H7 (cell line): ENCODE measurements around the genes APBA2, GOLGA8T, CHRFAM7A and MTMR10.

DNA sequence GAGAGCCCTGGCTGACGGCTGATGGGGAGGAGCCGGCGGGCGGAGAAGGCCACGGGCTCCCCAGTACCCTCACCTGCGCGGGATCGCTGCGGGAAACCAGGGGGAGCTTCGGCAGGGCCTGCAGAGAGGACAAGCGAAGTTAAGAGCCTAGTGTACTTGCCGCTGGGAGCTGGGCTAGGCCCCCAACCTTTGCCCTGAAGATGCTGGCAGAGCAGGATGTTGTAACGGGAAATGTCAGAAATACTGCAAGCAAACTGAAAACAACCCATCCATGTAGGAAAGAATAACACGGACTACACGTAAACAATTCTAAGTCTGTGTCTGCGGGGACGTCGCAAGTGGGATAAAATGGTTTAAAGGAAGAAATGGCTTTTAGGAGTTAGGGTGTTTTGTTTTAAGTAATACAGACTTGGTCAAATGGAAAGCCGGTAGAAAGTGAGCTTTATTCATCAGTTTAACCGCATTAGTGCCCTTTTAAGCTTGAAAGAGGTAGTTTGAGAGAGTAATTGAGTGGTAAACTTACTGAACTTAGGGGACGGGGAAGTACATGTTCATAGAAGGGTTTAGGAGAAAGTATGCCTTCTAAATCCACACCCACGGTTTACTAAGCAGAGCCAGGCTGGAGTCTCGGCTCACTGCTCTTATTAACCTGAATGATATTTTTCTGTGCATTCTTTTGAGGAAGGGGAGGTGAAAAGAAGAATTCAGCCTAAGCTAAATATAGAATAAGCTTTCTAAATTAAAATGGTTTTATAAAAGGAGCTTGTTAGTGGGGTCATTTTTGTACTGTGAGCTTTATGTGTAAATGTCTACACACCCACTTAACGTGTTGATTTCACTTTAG is 26.3 kb upstream of the GOLGA8M start:
- RAMPAGE, long total RNA = no peak

DNA sequence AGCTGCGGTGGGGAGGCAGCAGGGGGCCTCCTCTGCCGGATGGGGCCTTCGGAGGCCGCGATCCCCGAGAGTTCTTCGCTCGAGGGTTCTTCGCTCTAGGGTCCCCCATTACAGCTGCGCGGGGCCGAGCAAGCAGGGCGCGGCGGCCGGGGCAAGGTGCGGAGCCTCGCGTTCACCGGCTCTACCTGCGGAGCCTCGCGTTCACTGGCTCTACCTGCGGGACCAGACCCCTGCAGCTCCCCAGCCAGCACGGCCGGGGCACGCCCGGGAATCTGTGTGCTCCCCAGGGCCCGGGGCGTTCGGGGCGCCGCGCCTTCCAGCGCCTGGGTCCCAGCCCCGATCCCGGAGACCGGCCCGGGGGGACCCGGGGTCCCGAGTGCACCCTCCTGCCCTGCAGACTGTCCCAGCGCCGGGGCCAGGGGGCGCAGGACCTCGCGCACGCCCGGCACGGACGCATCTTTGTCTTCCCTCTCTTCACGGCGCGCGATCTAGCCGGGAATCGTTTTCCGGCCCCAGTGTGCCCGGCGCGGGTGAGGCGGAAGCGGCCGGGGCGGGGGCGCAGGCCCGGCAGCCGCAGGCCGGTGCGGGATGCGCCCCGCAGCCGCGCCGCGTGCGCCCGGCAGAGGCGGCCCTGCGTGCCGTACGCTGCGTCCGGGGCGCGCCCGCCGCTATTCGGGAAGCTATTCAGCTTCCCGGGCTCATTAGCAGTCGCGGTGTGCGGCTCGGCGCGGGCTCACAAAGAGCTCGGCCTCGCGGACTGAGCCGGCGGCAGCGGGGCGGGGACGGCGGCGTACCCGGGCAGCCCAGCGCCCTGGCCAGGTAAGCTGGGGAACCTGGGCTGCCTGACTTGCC is at the start of gene APBA2:
APBA2 (plus strand) TSS at position 515 of the 852 bp plus-strand sequence.
- RAMPAGE, long total RNA = no peak

- RAMPAGE, long total RNA = no peak
Measured at GRCh38 chr15:28890794-28891379, 5.1 kb downstream of the APBA2 start.

DNA sequence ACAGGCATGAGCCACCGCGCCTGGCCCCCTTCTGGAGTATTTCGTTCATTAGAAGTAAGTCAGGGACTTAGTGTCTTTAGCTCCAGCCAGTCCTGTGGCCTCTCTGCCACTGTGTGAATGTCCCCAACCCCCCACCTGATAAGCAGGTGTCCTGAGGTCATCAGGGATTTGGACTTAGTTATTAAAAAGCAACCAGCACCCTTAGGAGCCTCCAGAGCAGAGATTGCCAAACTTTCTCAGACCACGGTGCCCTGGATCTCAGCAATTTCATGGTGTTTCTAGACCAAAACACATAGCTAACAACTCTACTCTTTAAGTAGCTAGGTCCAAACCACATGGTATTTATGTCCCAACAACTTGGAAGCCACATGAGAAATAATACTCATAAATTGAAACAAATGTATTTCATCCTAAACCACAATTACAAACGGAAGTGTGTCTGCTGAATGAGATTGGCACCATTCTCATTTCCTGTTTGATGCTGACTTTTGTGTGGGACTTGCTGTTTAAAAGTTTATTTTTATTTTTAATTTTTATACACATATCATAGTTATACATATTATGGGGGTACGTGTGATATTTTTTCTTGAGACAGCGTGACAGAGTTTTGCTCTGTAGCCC is 52.3 kb downstream of the APBA2 start:
- RAMPAGE, long total RNA = no peak

- RAMPAGE, long total RNA = no peak
Measured at GRCh38 chr15:29118079-29118595, 151.5 kb downstream of the NSMCE3 start.

DNA sequence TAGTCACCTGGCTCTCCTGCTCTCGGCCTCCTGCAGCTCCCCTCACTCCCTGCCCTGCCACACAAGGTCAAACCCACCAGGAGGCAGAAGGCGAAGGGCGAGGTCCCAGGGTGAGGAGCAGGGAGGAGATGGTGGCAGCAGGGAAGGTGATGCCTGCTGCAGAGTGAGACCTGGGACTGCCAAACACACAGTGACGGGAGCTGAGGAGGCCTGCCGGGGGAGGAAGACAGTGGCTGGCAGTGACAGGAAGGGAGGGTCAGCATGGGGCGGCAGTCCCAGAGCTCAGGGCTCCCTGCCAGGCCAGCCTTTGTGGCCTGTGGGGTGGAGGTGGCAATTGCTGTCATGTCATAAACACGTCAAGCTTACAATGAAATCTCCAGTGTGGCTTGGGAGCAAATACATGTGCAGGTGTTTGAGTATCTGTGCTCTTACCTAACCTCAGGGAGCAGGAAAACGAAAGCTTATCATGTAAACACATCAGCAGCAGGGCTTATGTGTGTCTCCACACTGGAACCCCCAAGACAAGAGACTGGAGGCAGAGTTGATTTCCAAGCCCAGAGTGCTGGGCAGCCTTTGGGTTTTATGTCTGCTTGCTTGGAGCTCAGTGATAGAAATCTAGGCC is 107.3 kb upstream of the ENTREP2 start:
- RAMPAGE, long total RNA = no peak

DNA sequence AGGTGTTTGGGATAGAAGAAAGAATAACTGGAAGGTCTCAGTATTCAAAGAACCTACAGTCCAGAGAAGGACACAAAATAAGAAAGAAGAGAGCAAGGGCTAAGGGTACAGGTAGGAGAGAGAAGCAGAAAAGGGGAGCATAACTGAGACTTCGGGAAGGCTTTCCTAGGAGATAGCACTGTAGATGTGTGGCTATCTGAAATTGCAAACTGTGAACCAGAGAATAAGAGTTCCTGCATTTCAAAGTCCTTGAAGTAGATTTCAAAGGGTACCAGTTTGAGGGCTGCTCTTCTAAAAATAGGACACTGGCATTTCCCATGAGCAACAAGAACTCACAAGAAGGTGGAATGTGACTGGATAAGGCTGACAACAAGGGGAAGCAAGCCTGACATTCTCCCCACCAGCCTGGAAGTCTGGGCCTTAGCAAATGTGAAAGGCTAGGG is 18.5 kb upstream of the TJP1 start:
- RAMPAGE, long total RNA = no peak

DNA sequence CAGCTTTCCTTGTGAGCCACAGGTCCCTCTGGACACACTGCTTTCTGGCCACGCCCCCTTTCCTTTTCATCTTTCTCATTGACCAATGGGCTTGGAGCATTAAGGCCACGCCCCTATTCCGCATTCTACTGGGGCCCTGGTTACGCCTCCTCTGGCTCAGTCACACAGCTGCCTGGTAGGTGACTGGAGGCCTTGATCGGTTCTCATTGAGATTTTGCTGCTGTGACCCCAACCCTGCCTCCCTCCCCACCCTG is at the start of gene GOLGA8T:
GOLGA8T (plus strand) TSS at position 159 of the 254 bp plus-strand sequence.
- RAMPAGE, long total RNA = no peak

DNA sequence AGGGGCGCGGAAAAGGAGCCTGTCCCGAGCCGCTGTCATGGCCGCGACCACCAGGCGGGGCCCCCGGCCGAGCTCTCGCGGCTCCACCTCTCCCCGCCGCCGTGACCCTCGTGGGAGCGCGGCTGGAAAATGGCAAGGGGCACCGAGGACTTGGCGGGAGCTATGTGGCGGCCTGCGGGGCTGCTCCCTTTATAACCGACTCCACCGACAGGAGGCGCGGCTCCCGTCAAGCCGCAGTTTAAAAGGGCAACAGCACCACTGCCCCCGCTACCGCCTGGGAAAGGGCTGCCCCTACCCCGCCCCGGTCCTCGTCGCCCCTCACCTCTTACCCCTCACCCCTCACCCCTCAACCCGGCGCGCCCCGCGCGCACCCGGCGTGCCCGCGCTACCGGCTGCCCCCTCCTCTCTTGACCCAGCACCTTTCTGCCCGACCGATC is at the start of gene CHRFAM7A:
CHRFAM7A (minus strand) TSS at position 166 of the 437 bp plus-strand sequence.
- RAMPAGE, long total RNA = no peak

DNA sequence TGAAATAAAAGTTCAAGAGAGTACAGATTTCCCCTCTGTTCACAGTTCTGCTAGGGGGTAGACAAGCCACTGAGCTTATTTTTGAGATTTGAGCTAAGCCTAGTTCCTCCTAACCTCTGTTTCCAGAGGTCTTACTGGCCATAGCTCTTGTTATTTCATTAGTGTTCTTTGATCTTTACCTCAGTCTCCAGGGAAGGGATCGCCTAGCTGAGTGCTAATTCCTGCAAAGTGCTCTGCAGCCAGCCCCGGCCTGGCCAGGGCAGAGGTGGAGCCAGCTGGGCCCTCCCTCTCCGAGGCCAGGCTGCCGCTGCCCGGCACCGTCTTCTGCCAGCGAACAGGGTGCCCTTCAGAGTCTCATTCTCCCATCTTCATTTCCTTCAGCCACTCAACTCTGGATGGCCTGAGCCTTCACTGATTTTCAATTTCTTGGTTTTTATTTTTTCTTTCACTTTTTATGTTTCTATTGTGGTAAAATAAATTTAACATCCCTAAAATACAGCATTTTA is 19.7 kb downstream of the FAN1 start:
- RAMPAGE, long total RNA = no peak

DNA sequence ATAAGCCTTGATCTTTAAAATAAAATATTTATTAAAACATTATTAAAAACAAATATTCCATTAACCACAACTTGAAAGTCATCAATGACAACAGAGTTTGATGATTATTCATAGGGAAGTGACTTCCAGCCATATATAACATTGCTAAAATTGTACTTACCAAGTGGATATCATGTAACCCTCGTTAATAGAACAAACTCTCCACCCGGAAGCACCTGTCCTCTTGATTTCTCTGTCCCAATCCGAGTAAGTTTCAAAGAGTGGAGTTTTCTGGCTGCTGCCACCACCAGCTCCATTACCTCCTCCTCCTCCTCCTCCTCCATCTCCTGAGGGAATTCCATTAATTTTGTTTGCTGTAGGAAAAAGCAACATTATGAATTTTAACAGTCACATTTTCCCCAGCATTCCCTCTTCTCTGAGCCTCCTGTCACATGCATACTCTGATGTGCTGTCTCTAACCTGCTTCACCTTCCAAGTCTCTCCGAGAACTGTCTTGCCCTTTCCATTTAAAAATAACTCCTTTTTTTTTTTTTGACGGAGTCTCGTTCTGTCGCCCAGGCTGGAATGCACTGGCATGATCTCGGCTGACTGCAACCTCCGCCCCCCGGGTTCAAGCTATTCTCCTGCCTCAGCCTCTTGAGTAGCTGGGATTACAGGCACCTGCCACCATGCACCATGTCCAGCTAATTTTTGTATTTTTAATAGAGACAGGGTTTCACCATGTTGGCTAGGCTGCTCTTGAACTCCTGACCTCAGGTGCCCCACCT is 30.5 kb downstream of the MTMR10 start:
- RAMPAGE, long total RNA = no peak

DNA sequence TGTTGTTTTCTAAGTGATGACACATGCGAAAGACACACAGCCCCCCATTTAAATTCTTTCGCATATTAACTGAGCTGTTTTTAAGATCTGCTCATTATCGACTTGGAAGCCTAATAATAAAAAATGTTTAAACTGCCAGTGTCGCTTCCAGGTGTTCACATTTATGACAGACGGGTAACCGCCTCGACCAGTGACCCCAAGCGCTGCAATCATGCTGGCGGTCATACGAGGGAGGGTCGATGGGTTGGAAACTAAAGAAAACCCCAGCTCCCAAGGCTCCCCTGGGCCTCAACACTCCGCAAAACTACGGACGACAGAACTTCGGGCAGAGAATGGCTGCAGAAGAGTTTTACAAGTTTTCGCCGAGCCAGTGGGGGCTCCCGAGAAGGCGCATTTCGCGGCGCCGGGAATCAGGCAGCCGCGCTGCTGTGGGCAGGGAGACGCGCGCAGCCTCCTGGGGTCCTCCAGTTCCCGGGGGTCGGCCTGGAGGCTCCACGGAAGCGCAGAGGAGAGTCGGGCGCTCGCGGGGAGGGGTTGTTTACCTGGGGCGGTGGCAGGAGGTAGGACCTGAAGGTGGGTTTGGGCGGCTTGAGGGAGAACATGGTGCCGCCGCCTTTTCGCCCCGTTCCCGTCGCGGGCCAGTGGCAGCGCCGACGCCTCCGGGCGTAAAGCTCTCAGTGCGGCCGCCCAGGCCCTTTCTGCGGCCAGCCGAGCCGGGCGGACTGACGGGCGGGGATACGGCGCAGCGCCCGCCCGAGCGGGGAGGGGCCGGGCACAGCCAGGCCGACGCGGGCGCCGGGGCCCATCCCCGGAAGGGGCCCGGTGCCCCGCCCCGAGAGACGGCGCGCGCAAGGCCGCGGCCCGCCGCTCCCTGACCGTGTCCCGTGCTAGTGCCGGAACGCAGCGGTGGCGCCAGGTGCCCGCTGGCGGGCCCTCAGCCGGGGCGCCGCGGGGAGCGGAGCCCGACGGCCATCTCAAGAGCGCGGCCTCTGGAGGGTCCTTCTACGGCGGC is at the start of gene MTMR10:
MTMR10 (minus strand) TSS at position 724 of the 1,012 bp plus-strand sequence.
- RAMPAGE, long total RNA = no peak

DNA sequence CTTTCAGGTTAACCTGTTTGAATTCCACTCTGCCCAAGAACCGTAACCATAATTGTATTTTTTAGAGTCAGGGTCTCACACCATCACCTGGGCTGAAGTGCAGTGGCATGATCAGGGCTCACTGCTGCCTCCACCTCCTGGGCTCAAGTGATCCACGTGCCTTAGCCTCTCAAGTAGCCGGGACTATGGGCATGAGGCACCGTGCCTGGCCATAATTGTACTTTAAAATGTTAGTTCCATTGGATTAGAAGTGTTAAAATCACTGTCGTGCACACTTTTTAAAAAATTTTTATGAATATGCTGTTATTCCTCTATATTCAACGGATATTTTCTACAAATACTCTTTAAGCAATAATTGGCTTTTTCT is 1.1 kb upstream of the MTMR10 start:
- RAMPAGE, long total RNA = no peak

DNA sequence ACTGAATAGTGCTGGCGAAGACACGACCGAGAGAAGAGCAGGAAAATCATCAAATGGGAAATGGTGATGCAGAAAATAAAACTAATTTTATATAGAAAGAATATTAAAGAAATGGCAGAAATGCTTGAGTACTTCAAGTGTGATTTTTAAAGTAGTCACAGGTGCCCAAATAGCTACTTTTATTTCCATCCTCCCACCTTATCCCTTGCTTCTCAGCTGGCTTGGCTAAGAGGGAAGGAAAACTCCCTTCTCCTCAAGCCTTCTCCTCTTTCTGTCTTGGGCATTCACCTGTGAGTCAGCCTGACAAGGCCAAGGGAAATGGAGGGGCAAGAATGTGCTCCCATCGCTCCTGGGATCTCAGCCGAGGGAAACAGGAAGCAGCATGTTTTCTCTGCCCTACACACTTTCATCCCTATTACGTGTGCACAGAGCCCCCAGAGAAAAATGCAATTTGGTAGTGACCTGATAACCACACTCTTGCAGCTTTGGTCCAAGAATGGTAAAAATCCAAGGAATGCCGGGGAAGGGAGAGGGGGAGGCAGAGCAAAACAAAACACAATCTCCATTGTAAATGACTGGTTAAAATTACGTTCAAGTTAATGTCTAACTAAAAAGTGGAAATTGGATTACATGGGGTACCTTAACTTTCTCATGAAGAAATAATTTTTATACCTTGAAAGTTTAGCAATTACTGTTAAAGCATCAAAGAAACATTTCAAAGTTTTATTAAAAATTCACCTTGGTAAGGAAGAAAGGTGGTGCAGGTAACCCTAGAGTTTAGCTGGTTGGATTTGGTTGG is 32.9 kb upstream of the MTMR10 start:
- RAMPAGE, long total RNA = no peak

- RAMPAGE, long total RNA = no peak
Measured at GRCh38 chr15:31031715-31032195, 40.3 kb upstream of the MTMR10 start.

- RAMPAGE, long total RNA = no peak
Measured at GRCh38 chr15:31080299-31081085, 21.0 kb downstream of the TRPM1 start.

DNA sequence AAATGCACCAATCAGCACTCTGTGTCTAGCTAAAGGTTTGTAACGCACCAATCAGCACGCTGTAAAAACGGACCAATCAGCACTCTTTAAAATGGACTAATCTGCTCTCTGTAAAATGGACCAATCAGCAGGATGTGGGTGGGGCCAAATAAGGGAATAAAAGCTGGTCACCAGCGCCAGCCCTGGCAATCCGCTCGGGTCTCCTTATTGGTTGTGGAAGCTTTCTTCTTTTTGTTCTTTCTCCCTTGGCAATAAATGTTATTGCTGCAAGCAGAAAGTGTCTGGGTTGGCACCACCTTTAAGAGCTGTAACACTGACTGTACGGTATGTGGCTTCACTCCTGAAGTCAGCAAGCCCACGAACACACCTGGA is 13.4 kb downstream of the TRPM1 start:
- RAMPAGE, long total RNA = no peak

GRCh38 chr15:31305062-31305264 is 21.7 kb upstream of the KLF13 start:
- RAMPAGE, long total RNA = no peak

DNA sequence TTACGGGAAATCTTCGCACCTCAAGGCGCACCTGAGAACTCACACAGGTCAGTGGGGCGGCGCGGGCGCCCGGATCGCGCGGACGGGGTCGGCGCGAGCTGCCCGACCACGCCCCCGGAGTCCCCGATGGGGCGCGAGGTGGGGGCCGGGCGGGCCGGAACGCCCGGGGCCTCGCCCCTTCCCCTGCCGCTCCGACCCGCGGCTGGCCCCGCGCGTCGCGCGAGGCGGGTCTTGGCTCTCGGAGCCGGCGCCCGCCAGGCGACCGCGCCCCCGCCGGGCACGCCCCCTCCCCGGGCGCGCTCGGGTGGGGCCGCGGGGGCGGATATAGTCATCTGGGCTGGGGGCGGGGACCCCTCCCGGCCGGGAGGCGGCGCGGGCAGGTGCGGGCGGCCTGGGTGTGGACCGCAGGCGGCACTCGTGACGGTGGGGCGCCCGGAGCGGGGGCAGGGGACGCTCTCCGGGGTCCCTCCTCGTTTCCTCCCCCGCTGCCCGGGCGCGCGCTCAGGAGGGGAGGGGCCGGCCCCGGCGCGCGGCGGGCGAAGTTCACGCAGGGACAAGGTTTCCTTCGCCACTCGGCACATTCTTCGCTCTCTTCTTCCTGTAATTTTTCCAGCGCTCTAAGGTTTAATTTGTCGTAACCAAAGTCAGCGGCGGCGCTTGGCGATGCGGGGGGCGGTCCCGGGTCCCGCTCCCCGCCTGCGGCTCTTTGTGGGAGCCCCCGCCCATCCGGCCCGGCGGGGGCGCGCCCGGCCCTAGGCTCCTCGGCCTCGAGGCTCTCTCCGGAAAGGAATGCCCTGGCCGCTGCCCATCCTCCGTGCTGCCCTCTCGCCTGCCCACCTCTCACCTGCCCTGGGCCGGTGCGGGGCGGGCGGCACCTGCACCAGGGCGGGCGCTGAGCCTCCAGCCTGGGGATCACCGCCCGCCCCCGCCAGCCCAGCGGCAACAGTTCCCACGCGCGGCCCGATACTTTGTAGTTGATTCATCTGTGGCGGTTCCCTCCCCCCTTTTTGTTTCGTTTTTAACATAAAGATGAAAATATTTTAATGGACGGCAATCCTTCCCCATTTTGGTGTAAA is 1.4 kb downstream of the KLF13 start:
- RAMPAGE, long total RNA = no peak

DNA sequence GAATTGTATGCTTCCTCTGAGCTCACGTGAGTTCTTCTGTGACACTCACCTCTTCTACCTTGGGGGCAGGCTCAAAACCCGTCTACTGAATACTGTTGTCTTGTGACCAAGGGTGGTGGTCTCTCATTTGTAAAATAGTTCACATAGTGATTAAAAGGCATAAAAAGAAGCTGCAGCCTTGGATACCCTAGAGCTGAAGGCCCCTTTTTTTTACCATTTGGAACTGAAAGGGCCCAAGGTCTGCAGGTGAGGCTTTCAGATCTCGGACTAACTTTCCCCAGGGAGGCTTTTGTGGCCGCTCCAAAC is 2.1 kb downstream of the KLF13 start:
- RAMPAGE, long total RNA = no peak